Tibial artery (tissue), 1 donor: ENCODE data around the gene STX8.

DNA sequence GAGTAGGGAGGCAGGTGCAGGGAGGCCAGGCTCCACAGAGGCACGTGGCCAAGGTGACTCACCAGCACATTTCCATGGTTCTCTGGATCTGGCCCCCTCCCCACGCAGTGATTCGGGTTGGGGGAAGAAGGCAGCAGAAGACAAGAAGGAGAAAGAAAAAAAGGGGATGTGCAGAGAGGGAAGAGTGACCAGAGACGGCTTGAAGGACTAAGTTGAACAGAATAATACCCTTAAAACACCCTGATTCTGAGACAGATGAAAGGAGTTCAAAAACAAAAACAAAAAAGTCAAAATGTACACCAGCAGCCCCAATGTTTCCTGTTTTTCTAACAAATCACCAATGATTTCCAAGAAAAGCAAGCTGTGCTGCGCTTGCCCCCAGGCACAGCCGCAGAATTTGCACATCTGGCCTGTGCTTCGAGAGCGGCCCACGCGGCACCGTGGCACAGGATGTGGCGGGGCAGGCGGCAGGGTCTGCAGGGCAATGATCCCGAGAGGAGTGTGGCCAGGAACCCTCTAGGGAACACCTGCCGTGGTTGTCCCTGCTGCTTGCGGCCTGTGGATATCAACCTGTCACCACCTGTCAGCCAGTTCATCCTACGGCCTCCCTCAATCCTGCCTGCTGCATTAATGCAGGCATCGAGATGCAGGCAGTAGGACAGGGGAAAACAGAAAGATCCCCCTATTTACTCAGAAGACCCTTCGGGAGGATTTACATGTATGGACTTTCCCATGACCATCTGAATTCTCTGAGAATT is 24.1 kb downstream of the PIK3R5 start:
- PRO-cap = no peak

- PRO-cap = no peak
Observed at GRCh38 chr17:8952016-8952736, 13.3 kb downstream of the PIK3R5 start.

DNA sequence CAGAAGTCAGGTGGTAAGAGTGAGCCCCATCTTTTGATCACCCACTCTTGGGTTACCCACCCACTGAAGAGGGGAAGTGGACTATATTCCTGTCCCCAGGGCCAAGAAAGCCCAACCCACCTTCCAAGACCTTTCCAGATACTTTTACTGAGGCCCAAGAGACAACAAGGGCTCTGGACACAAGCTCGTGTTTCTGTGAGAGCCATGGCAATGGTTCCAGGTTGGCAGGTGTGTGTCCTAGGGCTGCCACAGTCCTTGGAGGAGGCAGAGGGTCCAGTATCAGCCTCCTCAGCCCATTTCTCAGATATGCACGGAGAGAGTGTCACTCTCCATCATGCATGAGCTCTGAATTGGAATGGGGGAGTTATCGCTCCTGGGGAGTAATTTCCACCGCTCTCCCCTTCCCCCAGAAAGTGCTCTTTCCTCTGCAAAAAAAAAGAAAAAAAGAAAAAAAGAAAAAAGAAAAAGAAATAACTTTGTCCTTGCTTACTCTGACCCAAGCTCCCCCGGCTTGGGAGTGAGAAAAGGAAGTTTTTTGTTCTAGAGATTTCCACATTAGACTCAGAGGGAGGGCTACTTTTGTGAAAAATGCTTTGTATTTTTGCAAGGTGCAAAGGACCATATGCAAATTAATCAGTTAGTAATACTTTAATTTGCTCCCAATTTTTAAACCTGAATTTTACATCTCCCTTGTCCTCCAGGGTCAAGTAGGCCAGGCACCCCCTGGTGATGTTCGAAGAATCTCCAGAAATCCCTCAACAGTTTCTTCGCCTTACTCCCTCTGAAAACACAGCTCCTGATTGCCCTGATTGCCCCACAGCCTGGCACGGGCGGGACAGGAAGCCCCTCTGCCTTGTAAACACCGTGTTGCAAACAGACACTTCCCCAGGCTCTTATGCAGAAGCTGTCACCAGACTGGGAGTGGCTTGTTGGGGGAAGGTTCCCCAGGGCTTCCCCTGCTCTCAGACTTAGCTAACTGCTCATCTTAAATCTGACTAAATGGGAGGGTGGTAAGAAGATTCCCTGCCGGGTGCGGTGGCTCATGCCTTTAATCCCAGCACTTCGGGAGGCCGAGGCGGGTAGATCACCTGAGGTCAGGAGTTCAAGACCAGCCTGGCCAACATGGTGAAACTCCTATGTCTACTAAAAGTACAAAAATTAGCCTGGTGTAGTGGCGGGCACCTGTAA is 11.5 kb downstream of the PIK3R5 start:
- PRO-cap = no peak

- PRO-cap = bidirectional peak, plus-strand start at chr17:9575886, minus-strand start at chr17:9575839
Observed at GRCh38 chr17:9575569-9576178, at the start of gene STX8. Gene STX8, minus strand, starts transcription at chr17:9575820.

GRCh38 chr17:9875371-9876027 is 29.6 kb downstream of the RCVRN start:
- PRO-cap = no peak

GRCh38 chr17:9958110-9958452 is 53.0 kb upstream of the RCVRN start:
- PRO-cap = no peak

DNA sequence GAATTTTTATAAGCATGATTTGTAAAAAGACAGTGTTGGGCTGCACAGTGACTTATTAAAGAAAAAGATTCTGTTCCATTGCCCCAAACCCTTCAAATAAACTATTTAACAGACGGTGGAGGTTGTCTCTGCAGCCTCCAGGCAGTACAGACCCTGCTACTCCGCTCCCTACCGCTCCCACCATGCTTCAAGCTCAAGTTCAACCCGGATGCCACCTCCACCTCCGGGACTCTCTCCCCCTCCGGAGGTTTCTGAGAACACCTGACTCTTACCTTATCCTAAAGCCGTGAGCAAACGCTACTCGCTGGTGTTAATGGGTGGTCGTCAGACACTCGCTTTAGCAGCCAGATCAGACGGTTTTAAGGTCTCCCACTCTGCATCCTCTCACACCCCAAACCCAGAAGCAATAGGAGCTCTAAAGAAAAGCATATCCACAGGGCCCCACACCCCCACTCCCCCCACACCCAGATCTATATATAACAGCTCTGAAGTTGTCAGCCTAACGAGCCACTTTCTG is 120.9 kb upstream of the RCVRN start:
- PRO-cap = no peak

- PRO-cap = unidirectional peak, minus-strand start at chr17:10050652
Observed at GRCh38 chr17:10050334-10051247, 145.5 kb upstream of the RCVRN start.

- PRO-cap = no peak
Observed at GRCh38 chr17:10617988-10618688, 39.0 kb downstream of the MYH3 start.

DNA sequence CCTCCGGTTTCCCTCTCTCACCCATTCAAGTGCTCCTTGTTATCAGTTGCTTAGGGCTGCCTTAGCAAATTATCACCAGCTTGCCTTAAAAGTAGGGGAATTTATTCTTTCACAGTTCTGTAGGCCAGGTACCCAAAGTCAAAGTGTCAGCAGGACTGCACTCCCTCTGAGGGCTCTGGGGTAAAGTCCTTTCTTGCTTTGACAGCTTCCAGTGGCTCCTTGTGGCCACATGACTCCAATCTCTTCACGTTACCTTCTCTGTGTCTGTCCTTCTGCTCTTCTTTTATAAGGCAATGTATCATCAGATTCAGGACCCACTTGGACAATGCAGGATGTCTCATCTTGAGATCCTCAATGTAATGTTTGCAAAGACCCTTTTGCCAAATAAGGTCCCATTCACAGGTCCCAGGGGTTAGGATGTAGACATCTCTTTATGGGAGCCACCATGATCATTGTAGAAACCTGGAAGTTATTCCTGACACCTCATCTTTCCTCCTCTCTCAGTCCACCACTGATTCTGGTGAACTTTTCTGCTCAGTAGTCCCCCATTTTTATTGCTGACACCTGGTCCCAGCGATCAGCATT is 8.1 kb upstream of the TMEM220 start:
- PRO-cap = no peak

DNA sequence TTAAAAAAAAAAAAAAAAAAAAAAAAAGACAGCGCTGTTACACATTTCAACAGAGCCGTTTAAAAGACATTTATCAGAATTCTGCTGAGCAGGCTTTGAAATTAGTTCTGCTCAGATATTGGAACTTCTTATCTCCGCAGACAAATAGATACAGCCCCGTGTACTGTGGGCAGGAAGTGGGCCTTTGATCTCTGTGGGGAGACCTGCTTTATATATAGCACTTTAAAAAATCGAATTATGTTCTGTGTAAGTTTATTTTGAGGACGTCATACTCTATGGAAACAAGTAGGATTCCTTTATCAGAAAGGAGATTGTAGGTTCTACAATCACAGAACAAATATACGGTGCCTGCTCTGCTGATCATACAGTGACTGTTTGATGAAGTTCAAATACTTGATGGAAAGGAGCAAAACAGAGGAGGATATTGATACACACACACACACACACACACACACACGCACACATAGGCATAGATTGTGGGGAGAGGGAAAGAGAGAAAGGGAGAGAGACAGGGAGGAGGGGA is 14.7 kb upstream of the TMEM220 start:
- PRO-cap = no peak

- PRO-cap = no peak
Observed at GRCh38 chr17:10795417-10796091, 8.3 kb downstream of the TMEM238L start.

GRCh38 chr17:11976281-11976944 is 20.9 kb downstream of the ZNF18 start:
- PRO-cap = no peak

- PRO-cap = bidirectional peak, plus-strand start at chr17:12366235, minus-strand start at chr17:12366042
Observed at GRCh38 chr17:12365674-12366437, 299.8 kb upstream of the MYOCD start.

DNA sequence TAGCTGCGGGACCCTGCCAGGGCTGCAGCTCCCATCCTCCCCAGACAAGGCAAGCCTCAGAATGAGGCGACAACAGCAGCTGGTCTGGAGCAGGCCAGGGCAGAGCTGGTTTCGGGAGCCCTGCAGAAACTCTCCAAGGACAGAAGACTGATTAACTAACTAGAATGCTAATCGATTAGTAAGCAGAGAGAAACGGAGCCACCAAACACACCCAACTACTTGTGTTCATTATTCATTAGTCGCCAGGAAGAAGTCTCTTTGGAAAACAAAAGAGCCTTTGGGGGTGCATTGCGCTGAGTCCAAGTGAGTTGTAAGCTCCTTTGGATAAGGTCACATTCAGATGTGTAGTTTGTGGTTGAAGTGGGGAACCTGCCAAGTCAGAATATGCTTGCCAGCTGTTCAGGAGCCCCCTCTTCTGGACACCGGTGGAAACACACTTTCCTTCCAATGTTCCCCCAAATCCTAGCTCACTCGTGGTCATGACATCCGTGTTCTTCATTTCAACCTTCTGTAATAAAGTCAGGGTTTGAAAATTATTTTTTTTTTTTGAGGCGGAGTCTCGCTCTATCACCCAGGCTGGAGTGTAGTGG is 47.2 kb upstream of the ARHGAP44 start:
- PRO-cap = no peak

GRCh38 chr17:12790438-12790717 is 1.1 kb downstream of the ARHGAP44 start:
- PRO-cap = no peak

GRCh38 chr17:12790718-12790933 is 1.3 kb downstream of the ARHGAP44 start:
- PRO-cap = no peak

GRCh38 chr17:12983985-12984935 is 33.6 kb downstream of the ELAC2 start:
- PRO-cap = no peak

GRCh38 chr17:13024368-13024870 is 6.6 kb upstream of the ELAC2 start:
- PRO-cap = no peak

- PRO-cap = no peak
Observed at GRCh38 chr17:13046357-13046857, 28.6 kb upstream of the ELAC2 start.